WTC11 (cell line): ENCODE results near the gene DMGDH.

GRCh38 chr5:78526055-78526502, 122.5 kb downstream of the LHFPL2 start:
- PRO-cap, result no peak

- PRO-cap, result no peak
These were observed 121.3 kb downstream of the LHFPL2 start for GRCh38 chr5:78527026-78527939.

- PRO-cap, result no peak
These were observed 91.2 kb downstream of the LHFPL2 start for GRCh38 chr5:78557510-78557723.

DNA sequence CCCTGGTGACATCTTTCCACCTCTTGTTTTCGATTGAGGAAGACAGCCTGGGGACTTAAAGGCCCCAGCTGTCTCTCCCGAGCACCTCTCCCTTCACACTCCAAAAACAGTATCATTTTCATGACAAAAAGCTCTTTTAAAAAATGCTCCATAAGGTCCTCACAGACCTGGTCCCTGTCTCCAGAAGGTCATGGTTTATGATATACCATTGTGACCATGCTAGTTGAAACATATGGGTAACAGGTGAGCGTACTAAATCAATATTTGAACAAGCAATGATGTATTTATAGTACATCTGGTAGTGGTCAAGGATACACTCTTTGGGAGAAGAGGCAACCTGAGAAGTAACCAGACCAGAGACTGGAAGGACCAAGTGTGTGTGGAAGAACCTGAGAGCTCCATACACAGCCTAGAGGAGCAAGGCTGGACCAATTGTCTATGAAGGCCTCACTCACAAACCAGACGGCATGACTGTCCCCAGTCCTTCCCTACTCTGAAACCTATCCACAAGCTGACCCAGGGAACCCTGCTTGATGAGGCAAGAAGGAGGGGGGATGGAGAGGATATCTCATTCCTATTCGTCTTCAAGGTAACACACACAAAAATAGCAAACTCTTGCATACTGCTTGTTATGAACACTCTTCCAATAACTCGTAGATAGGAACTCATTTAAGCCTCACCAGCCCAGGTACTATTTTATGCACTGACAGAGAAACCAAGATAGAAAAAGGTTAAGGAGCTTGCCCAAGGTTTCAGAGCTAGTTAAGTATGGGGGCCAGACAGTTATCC, 55.0 kb downstream of the LHFPL2 start:
- PRO-cap, result no peak

- PRO-cap, result no peak
These were observed 130.5 kb upstream of the LHFPL2 start for GRCh38 chr5:78778966-78779585.

DNA sequence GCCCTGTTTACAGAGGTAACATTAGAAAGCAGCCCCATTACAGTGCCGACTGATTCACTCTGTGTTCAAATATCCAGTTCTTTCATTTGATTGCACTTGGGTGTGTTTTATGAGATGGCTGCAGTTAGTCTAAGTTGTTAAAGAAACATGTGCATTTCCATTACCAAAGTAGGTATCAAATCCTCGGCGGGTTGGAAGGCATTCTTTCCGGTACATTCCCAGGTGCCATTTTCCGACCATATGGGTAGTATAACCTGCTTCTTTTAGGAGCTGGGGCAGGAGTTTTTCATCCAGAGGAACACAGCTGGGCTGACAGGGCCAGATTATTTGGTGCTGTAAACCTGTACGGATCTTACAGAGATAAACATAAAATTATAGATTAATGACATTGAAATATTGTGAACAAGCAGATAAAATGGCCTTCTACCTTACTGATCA, 16.2 kb downstream of the ARSB start:
- PRO-cap, result no peak

DNA sequence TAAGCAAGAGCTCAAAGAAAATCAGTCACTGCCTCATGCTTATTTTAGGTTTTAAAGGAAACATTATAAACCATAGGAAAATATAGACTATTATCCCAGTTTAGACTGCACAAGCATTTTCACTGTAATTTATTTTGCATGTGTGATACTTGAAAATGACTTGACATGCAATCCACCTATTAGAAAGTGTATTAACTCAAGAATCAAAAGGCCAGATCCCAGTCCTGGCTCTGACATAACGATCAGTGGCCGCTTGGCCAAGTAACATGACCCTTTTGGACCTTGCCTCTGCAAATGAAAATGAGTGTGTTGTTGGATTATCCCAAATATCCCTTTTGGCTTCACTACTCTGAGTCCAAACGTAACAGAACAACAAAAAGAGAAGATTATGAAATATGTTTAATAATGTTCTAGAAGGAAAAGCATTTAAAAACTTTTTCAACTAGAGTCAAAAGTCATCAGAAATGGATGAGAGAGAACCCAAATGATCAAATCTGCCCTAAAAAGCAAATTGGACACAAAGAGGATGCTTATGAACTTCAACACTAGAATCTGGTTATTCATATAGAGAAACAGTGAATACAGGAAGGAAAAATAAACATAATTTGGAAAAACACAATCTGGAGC, 18.9 kb downstream of the DMGDH start:
- PRO-cap, result no peak

- PRO-cap, result no peak
These were observed at the start of gene DMGDH for GRCh38 chr5:79069381-79069803. DMGDH (minus strand) TSS chr5:79069674.

GRCh38 chr5:79091120-79091437, 20.5 kb upstream of the BHMT start:
- PRO-cap, result no peak

GRCh38 chr5:79093870-79094634, 17.6 kb upstream of the BHMT start:
- PRO-cap, result no peak

DNA sequence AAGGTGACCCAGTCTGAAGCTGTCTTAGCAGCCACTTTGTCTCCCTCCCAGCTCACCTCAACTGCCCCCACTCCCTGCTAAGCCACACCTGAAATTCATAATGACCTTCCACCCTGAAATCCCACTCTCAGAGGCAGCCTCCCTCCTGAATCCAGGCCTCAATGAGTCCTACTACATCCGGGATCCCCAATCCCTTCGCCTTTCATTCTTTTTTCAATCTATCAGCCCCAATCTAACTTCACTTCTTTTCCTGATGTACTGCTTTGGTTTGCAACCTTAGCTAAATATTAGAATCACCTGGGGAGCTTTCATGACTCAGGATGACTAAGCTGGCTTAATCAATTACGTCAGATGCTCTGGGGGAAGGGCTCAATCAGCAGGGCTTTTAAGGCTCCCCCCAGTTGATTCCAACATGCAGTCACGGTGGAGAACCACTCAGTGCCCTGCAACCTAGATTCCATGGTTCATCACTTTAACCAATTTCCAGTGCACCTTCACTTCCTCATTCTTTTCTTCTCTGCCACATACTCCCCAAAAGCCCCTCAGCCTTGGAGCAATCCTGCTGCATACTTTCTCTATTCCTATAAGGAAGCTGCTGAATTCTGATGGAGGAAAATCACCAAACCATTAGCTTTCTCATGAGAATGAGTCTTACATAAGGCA, 32.3 kb downstream of the BHMT start:
- PRO-cap, result no peak

DNA sequence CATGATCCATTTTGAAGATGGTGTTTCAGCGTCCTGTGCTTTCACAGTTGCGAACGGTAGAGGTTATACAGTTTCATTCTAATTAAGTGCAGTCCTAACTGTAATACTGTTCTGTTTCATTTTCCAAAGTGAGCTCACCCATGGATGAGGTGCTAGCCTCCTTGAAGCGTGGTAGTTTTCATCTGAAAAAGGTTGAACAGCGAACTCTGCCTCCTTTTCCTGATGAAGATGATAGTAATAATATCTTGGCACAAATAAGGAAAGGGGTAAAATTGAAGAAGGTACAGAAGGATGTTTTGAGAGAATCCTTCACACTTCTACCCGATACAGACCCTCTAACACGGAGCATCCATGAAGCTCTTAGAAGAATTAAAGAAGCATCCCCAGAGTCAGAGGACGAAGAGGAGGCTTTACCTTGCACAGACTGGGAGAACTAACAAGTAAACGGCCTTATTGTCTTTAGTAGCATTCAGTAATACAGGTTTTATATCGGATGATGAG, 80.0 kb downstream of the JMY start:
- PRO-cap, result no peak

GRCh38 chr5:79323621-79324027, 87.7 kb downstream of the JMY start:
- PRO-cap, result no peak

DNA sequence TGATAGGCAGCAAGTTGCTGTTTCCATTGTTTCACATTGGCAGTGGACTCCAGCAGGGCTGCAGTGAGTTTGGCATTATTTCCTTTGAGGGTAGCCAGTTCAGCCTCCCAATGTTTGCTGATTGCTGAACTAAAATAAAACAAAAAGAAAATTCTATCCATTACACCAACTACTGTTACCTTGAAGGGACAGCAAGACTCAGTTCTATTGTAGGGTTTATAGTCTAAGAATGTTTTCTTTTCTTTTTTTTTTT, 112.1 kb downstream of the HOMER1 start:
- PRO-cap, result no peak

GRCh38 chr5:79547124-79547448, 33.2 kb upstream of the HOMER1 start:
- PRO-cap, result no peak

DNA sequence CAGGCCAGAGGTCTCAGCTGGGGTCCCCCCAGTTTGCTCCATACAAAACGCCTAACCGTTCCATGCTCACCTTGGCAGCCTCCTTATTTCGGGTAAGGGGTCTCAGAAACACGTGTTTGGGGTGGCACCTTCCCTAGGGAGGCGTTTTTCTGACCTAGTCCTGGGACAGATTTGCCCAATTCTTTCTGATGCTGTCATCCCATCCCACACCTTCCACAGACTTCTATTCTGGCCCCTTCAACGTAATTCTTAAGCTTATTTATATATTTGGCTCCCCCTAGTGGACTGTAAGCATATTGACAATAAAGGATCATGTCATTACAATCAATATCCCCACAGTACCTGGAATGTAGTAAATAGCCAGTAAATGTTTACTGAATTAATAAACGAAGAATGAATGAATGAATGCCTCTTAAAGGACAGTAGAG, 48.3 kb downstream of the THBS4 start:
- PRO-cap, result no peak

GRCh38 chr5:80139465-80139940, 104.4 kb downstream of the THBS4 start:
- PRO-cap, result no peak

- PRO-cap, result no peak
These were observed 57.3 kb downstream of the SERINC5 start for GRCh38 chr5:80198272-80199247.

GRCh38 chr5:80230831-80231273, 25.0 kb downstream of the SERINC5 start:
- PRO-cap, result no peak

- PRO-cap, result no peak
These were observed 8.4 kb upstream of the ZFYVE16 start for GRCh38 chr5:80399350-80399988.